Heart (tissue), 3 donors: ENCODE measurements around a stretch of chr2.

- RAMPAGE, long total RNA, 2 experiments = no peak in any of the 2 experiments
These were observed 98.7 kb upstream of the CYP1B1 start for GRCh38 chr2:38174490-38175197.

- RAMPAGE, long total RNA, 2 experiments = no peak in any of the 2 experiments
These were observed 24.0 kb downstream of the HNRNPLL start for GRCh38 chr2:38578426-38579339.

GRCh38 chr2:38601883-38602529 lies 722 bp downstream of the HNRNPLL start:
- RAMPAGE, long total RNA, 2 experiments = no peak in any of the 2 experiments

DNA sequence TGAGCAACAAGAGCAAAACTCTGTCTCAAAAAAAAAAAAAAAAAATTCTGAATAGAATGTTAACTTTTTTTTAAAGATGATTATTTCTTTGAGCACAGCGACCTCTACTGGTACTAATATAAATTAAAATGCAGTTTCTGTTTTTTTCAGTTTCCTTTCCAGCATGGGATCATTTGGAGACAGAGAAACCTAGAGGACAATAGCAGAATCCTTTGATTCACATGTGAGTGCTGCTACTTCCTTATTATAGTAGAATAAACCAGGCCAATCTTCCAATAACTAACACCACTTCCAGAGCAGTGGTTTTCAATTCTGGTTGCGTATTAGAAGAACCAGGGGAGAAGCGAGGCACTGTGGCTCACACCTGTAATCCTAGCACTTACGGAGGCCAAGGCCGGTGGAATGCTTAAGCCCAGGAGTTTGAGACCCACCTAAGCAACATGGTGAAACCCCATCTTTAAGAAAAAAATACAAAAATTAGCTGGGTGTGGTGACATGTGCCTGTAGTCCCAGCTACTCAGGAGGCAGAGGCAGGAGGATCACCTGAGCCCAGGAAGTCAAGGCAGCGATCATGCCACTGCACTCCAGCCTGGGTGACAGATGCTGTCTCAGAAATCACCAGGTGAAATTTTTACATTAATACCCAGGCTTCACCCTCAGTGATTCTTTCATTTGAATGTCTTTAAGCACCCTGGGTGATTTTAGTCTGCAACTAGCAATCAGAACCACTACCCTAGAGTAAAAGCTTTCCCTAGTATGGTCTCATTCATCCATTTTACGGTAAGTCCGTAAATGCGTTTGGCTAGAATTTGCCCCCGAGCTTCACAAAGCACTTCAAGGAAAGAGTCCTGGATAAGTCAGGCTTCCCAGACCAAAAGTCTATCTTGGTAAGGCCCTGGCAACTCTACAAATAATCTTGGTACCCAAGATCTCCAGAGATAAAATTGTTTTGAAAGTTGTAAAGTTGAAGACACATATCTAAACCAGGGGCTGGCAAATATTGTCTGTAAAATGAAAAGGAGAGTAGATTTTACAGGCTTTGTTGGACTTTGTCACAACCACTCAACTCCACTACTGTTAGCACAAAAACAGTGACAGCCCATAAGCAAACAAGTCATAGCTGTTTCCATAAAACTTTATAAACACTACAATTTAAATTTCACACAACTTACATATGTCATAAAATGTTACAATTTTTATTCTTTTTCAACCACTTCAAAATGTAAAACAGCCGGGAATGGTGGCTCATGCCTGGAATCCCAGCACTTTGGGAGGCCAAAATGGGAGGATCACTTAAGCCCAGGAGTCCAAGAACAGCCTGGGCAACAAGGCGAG lies 9.7 kb downstream of the SRSF7 start:
- RAMPAGE, long total RNA, 2 experiments = no peak in any of the 2 experiments

GRCh38 chr2:38852598-38853445 lies 22.9 kb downstream of the DHX57 start:
- RAMPAGE, long total RNA, 2 experiments = no peak in any of the 2 experiments

DNA sequence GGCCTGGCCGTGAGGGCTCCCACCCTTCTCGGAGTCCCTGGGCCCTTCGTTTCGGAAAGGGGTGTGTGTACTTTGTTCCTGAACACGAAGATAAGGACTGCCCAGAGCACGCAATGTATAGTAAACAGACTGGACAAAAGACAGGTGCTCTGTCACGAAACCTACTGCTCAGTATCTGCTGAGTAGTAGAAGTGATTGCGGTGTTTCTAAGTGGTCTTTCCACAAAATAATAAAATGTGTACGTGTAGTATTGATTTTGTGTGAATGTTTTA lies 371 bp upstream of the SOS1 start:
- RAMPAGE, long total RNA, 2 experiments = no peak in any of the 2 experiments

DNA sequence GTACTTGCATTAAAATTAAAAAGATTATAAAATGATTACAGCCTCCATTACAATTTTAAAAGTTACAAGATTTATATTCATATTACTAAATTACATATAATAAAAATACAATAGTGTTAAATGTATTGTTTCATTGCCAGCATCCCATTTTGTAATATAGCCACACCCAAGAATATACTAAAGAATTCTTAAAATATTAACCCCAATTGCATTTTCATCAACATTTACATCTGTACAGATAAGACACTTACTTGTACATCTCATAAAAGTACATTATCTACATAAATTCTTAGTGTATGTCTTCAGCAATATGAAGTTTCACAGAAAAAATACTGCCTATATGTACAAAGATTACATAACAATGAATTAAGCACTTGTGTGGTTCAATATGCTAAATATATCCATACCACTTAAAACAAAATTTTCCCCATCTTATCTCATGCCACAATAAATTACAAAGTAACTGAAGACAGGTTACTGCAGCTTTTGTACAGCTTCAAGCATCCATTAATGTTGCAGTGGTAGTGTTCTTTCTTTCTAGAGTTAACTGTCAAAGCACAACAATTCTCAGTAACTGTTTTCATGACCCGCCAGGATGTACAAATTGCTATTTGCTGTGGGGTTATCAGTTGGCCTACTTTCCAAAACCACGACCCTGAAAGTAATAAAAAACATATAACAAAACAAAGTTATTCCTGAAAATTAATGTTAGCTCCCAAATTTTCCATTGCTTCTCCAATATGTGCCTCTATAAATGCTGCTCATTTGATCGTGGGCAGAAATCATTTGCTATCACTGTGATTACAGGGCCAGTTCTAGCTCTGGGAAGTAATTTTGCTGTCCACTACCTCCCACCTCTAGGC lies 129.4 kb upstream of the SOS1 start:
- RAMPAGE, long total RNA, 2 experiments = no peak in any of the 2 experiments

DNA sequence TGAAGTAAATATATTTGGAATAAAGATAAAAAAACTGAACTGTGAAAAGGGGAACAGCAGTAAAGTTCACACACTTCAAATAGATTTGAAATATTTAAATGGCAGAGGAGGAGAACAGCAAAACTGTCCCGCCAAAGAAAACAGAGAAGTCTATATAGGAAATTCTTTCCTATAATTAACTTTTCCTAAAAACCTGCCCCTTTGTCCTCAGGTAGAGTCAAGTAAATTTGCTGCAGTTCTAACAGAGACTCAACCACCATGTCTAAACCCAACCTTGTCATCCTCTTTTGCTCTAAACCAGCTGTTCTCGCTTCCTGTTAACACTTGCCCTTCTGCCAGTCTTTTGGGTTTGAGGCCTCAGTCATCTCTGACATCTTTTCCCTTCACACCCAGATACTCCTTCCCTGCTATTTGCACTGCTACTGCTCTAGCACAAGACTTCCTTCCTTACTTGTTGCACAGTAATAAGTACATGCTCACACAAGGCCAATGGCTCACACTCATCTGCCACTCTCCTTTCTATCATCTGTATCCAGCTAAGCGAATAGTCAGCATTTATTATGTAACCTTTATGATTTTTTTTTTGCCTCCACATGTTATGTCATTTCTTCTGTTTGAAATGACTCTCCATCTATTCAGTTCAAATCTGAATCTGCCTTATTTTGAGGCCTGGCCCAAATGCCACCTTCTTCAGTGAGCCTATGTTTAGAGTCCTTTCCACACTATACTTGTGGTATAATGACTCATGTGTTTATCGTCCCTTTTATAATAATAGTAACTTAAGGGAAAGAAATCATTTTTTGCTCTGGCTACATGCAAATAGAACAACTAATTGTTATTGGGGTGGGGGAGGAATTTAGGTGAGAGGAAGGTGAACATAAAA lies 145.3 kb upstream of the SOS1 start:
- RAMPAGE, long total RNA, 2 experiments = no peak in any of the 2 experiments

GRCh38 chr2:39321678-39322763 lies 115.1 kb downstream of the MAP4K3 start:
- RAMPAGE, long total RNA, 2 experiments = no peak in any of the 2 experiments

GRCh38 chr2:39335472-39336024 lies 101.5 kb downstream of the MAP4K3 start:
- RAMPAGE, long total RNA, 2 experiments = no peak in any of the 2 experiments

DNA sequence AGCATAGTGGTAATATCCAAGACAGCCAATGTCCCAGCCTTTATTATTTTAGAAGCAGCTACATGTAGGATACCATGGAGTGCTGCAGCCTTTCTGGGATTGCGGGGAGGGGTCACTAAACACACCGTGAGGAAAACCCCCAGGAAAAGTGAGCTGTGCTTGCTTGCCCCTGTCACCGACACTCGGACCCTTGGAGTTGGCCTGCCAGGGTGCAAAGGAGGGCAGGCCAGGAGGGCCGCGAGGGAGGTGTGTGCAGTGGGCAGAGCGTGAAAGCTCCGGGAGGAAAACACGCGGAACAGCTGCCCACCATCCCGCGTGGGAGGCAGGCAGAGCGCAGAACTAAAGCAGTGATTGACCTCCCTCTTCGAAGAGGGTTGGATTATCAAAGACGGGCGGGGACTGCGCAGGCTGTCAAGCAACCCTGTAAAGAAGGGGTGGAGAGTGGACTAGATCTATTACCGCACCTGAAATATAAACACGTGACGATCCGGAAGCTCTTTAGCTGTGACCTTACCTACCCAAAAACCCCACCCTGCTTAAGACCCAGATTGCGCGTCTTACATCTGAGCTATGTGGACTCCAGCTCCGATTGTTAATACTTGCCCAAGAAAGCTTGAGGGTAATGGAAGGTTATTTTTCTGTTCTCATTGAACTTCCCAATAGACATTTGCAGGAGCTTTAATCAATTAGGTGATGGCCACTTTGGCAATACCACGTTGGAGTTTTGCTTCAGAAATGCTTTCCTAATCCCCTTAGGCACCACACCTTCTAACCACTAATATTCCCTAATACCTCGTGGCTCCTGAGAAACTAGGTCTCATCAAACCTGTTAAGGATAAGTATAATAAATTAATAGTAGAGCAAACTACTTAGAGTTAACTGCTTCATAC lies 812 bp upstream of the MAP4K3 start:
- RAMPAGE, long total RNA, 2 experiments = no peak in any of the 2 experiments

- RAMPAGE, long total RNA, 2 experiments = no peak in any of the 2 experiments
These were observed 60.4 kb upstream of the MAP4K3 start for GRCh38 chr2:39497483-39497964.

DNA sequence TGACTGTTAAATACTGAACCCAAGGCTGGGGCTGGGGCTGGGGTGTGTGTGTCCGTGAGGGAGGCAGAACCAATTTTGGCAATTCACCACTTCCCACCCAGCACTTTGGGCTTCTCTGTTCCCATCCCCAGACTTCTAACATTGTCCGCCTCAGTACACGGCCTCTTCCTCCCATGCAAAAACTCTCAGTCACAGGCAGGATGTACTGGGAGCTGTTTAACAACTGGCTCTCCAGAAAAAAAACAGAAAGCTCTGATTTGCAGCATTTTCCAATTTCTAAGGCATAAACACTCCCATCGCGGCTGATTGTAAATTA lies 73.0 kb upstream of the MAP4K3 start:
- RAMPAGE, long total RNA, 2 experiments = no peak in any of the 2 experiments

DNA sequence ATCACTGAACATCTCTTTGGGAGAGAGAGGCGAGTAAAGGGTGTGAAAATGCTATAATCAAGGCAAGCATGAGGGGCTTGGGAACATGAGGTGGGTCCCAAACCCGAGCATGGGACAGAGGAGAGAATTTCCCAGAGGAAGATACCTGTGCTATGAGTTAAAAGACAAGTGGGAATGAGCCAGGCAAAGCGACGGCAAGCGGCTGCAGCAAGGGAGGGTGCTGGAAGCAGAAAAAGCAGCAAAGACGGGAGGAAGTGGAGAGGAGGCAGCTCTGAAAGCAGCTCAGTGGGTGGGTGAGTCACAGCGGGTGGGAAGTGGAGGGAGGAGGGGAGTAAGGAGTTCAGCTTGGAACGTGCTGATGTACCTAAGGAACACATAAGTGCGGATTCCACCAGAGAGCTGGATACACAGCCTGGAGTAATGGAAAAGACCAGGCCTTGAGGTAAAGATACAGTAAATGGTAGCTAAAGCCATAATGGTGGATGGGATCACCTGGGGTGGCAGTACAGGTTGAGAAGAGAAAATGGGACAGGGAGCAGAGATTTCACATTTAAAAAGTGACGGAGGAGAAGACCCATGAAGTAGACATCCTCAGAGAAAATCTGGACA lies 41.4 kb downstream of the THUMPD2 start:
- RAMPAGE, long total RNA, 2 experiments = no peak in any of the 2 experiments

DNA sequence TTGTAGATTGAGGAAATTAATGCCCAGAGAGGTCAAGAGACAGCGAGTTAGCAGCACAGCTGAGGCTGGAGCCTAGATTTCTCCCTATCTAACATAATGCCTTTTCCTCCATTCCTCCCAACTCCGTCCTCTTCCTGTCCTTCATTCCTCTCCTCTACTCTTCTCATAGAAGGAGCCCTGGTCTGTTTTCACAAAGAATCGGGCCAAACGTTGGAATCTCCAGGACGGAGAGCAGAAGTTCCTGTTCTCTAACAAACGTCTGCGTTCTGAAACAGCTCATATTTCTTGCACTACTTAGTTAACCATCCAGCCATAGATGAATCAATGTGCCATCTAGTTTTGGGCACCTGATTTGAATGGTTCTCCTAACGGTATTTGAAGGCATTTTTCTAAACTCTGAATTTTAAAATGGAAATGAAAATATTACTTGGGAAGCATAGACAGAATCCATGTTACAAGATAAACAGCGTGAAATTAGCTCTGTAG lies 537 bp upstream of the THUMPD2 start:
- RAMPAGE, long total RNA, 2 experiments = no peak in any of the 2 experiments

DNA sequence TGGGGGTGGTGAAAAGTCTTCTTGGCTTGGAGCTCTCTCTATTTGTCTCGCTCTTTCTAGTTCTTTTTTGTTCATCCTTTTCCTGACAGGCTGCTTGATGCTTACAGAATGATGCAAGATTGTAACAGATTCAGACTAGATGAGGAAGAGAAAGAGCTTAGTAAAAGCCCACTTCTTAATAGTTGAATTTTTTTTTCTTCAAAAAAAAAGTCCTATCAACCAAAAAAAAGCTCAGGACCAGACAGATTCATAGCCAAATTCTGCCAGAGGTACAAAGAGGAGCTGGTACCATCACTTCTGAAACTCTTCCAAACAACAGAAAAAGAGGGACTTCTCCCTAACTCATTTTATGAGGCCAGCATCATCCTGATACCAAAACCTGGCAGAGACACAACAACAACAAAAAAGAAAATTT lies 231.2 kb downstream of the SLC8A1 start:
- RAMPAGE, long total RNA, 2 experiments = no peak in any of the 2 experiments

- RAMPAGE, long total RNA, 2 experiments = no peak in any of the 2 experiments
These were observed 69.9 kb downstream of the SLC8A1 start for GRCh38 chr2:40381928-40382482.

- RAMPAGE, long total RNA, 2 experiments = no peak in any of the 2 experiments
These were observed 5.4 kb upstream of the SLC8A1 start for GRCh38 chr2:40457299-40457651.

DNA sequence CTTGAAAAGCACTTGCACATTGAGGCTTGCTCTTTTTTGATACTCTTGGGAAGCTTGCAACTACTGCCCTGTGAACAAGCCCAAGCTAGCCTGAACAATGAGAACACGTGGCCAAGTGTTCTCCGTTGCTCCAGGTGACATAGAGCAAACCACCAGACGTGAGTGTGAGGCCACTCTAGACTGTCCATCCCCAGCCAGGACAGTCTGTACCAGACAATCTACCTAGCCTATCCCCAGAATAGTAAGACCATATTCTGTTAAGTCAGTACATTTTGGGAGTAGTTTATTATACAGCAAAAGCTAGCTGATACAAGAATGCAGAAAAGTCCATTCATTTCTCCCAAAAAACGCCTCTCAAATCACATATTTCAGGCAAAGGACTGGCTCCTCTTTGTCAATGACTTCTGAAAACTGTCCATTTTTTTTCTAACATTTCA lies 142.1 kb upstream of the PKDCC start:
- RAMPAGE, long total RNA, 2 experiments = no peak in any of the 2 experiments

DNA sequence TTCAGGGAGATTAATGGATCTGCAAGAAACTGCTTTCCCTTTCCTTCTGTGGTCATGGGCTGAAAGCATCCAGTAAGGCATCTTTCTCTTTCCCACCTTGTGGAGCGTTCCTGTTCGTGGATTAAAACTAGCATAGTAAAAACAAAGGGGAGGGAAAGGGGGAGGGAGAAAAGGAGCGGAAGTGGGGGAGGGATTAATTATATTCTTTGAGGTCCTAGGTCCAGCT lies 140.3 kb upstream of the PKDCC start:
- RAMPAGE, long total RNA, 2 experiments = no peak in any of the 2 experiments